ENCODE measurements around a stretch of chr13.

DNA sequence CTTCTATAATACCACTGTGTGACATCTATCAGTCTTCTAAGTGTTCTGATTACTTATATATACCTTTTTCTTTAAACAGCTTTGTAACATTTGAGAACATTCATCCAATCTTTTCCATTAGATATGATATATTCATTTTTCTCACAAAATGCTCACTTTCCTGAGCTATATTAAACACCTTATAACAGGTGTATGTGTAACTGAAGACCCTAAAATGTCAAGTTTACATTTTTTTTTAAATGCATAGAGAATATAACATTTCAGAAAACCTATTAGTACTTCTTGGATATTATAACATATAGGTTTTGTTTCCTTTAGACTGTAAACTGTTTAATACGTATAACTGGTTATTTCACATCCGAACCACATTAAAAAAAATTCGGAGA is 14.7 kb downstream of the CLN5 start:
- RRBS, 2 experiments: no CpG with 5 or more reads among the region's 3 CpGs

DNA sequence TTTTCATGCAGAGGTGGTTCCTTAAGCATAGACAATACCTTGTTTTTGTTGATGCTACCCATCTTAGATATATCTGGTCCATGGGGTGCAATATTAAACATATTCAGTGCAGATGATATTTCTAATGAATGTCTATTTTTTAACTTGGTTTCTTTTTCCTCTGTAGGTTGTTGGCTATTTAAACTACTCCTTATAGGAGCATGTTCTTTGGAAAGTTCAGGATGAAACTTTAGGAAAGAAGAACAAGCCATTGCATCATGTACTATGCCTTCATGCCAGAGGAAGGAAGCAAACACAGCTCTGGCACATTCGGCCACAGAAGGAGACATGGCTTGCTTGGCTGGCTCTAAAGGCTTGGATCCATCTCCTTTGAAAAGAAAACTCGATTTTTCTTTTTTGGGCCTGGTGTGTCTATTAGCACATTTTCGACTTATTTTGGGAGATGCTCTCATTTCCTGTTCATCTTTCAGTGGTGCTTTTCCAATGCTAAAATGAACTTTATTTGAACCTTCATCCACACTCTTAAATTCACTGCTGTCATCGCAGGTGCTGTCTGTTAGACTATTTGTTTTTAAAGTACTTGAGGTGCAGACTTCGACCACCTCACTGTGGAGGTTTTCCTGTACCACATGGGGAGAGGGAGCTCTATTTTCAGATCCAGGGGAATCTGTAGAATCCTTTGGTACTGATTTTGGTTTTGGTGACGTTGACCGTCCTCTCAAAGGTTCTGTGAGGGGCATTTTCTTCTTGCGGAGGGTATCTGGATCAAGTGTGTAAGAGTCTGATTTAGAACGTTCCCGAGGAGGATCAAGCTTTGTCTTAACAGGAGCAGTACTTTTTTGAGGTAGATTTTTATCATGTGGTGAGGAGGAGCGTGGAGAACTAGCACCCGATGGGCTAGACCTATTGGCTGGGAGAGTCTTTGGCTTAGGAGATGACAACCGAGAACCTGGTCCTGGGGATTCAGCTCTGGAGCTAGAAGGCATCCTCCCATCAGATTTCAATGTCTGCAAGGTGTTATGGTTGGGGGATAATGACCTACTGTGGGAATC is 71.1 kb upstream of the FBXL3 start:
- RRBS, 2 experiments: no CpG with 5 or more reads among the region's 13 CpGs

- RRBS, 2 experiments: no CpG with 5 or more reads among the region's 2 CpGs
Observed at GRCh38 chr13:77136436-77136885, 109.5 kb upstream of the FBXL3 start.

DNA sequence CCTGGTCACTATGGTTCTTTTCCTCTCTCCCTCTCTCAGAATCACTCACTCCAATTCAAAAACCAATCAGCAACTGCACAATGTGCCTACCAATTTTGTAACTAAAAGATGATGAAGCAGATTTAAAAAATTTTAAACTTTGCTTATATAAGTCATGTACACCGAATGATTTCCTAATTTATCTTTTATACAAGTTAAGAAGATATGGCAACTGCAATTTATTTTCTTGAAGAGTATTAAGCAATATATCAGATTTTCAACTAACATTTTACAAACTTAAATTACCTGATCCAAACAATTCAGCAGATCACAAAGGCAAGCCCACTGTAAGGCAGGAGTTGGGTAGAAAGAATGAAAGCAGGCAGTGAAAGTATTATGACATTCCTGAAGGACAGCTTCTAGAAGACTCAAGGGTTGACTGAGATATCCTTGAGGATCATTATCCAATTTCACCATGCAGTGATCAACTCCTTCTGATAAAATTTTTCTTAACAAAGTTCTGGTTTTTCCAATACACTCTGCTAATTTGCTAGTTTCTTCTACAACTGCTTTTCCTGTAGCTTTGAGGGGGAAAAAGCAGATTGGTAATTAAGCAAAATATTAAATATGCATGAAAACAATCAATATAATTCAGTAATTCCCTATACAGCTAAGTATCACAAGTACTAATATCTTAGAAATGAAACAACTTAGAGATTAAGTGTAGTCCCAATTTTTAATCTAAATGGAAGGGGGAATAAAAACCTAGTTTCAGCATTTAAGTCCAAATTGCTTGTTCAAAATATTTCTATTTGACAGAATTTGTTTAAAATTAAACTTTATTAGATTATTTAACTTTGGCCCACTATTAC is 141.9 kb downstream of the MYCBP2 start:
- RRBS, 2 experiments: no CpG with 5 or more reads among the region's 1 CpG

GRCh38 chr13:77323378-77323715 is 3.5 kb downstream of the MYCBP2 start:
- RRBS, 2 experiments: no CpG with 5 or more reads among the region's 2 CpGs

GRCh38 chr13:78602732-78603294 is 539 bp downstream of the POU4F1 start:
- RRBS, 2 experiments: 2% methylated on average over 16 of the region's 49 CpGs

GRCh38 chr13:78609032-78609981 is 6.0 kb upstream of the POU4F1 start:
- RRBS, 2 experiments: 3 to 5% methylated on average over 19 to 21 of the region's 53 CpGs

GRCh38 chr13:79241916-79242250 is 164.2 kb downstream of the RBM26 start:
- RRBS, 2 experiments: no CpG with 5 or more reads among the region's 1 CpG

- RRBS, 2 experiments: no CpG with 5 or more reads among the region's 2 CpGs
Observed at GRCh38 chr13:79403569-79403946, 2.5 kb downstream of the RBM26 start.

DNA sequence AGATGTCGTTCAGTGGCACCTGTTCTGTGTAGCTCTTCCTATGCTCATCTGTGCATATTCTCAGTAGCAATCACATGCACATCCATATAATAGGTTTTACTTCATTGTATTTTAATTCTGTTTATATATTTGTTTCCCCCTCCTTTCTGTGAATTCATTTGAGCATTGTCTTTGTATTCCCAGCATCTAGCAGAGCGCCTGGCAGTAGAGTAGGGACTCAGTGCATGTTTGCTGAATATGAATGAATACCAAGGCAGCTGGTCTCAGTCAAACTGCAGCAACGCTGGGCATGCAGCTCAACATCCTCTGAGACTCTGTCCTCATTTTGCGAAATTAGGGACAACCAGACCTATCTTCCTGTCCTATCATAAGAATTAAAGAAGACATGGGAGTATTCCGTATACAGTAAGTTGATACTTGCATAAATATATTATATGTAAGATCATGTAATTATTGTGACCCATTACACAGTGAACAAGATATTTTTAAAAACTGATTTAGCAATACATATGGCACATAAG is 330.0 kb downstream of the SPRY2 start:
- RRBS, 2 experiments: no CpG with 5 or more reads among the region's 5 CpGs

DNA sequence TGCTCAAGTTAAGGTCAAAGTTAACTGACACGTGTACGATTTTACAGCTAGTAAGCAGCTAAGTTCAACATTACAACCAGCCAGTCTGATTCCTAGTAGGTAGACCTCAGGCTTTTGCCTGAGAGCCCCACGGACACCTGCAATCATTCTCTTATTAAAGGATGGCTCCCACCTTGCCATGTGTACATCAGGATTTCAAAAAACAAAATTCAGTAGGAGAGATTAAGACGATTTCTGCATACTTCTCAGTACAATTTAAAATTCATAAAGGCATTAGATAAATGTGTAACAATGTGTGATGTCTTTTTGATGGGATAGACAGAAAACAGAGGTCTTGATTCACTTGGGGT is 141.7 kb downstream of the SPRY2 start:
- RRBS, 2 experiments: no CpG with 5 or more reads among the region's 4 CpGs

DNA sequence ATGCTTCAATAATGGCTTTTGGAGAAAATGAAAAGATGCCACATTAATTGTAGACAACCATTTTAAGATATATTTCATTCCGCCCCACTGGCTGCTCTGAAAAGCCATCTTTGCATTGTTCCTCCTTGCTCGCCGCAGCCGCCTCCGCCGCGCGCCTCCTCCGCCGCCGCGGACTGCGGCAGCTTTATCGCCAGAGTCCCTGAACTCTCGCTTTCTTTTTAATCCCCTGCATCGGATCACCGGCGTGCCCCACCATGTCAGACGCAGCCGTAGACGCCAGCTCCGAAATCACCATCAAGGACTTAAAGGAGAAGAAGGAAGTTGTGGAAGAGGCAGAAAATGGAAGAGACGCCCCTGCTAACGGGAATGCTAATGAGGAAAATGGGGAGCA is 1348.9 kb upstream of the SPRY2 start:
- RRBS, 2 experiments: no CpG with 5 or more reads among the region's 24 CpGs

GRCh38 chr13:82153601-82153835 is 1728.8 kb downstream of the SLITRK1 start:
- RRBS, 2 experiments: no CpG with 5 or more reads among the region's 2 CpGs

DNA sequence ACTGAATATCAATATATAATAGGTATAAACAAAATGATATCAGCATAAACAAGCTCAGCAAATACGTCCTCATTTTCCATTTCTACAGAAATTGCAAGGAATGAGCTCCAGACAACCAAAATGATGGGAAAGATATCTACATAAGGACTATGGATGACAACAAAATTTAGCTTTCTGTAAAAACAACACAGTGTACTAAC is 1662.6 kb downstream of the SLITRK1 start:
- RRBS, 2 experiments: no CpG with 5 or more reads among the region's 1 CpG

DNA sequence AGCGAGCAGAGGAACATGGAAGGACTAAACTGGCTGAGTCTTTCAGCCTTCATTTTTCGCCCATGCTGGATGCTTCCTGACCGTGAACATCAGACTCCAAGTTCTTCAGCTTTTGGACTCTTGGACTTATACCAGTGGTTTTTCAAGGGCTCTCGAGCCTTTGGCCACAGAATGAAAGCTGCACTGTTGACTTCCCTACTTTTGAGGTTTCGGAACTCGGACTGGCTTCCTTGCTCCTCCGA is 785.0 kb upstream of the SLITRK6 start:
- RRBS, 2 experiments: no CpG with 5 or more reads among the region's 7 CpGs

GRCh38 chr13:86986377-86986823 is 684.8 kb upstream of the SLITRK5 start:
- RRBS, 2 experiments: no CpG with 5 or more reads among the region's 4 CpGs

DNA sequence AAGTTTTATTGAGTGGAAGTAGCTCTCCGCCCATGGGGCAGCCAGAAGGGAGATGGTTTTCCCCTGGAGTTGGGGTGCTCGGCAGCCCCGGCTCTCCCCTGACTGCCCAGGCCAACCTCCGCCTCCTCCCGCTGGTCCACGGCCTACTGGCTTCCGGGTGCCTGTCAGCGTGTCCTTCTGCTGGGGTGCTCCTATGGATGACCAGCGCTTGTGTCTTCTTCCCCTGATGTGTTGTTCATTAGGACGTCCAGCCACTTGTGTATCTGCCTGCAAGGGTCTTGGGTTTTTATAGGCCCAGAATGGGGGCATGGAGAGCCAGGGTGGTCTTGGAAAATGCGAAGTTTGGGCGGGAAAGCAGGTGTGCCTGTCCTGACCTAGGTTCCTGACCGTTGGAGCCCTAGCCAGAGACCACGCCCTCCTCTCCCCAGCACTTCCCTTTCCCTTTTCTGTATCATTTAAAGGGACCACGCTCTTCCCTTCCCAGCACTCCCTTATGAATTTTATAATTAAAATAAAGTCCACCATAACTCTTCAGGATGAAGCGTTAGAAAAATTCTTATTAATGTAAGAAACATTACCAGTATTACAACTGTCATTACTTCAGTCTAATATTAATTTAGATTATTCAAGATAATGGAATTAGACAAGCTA is 139.8 kb downstream of the SLITRK5 start:
- RRBS, 2 experiments: 95 to 96% methylated on average over 5 of the region's 16 CpGs

DNA sequence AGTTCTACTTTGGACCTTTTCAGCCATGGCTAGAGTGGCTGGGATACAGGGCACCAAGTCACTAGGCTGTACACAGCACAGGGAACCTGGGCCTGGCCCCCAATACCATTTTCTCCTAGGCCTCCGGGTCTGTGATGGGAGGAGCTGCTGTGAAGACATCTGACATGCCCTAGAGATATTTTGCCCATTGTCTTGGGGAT is 1747.9 kb upstream of the GPC5 start:
- RRBS, 2 experiments: no CpG with 5 or more reads among the region's 1 CpG

- RRBS, 2 experiments: no CpG with 5 or more reads among the region's 2 CpGs
Observed at GRCh38 chr13:93231907-93232128, 5.2 kb downstream of the GPC6 start.